CD14-positive monocyte (primary cell): ENCODE data around the genes CXCR2 and USP37.

GRCh38 chr2:217855018-217855678 is 147.6 kb downstream of the TNS1 start:
- CAGE, long polyA plus RNA, result no peak

DNA sequence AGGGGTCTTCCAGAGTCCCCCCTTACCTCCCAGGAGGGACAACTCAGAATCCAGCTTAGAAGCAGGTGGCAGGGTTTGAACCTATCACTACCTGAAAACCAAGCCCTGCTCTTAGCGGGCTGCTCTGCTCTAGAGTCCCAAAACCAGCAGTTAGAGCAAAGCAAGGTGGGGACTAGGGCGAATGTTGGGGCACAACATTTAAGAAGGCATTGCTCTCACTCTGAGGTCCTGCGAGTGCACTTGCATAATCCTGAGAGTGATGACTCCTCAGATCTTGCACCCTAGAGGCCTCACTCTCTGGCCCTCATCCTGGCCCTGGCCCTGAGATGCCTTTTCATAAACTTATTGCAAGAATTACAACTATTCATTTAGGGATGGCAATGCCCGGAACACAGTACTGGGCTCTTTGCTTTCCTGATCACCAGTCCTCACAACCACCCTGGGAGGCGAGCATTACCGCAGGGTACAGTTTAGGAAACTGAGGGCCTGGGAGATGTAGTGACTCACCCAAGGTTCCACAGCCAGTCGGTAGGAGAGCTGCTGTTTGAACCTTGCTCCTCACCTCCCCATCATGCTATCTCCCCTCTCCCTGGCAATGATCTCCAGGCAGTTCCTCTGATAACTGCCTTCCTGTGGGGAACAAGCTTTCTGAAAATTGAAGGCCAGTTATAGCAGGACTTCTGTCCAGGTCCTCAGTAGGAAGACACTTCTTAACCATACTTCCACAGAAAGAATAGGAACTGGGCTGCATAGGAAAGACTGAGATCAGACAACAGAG is 91.4 kb downstream of the TNS1 start:
- CAGE, long polyA plus RNA, result no peak

DNA sequence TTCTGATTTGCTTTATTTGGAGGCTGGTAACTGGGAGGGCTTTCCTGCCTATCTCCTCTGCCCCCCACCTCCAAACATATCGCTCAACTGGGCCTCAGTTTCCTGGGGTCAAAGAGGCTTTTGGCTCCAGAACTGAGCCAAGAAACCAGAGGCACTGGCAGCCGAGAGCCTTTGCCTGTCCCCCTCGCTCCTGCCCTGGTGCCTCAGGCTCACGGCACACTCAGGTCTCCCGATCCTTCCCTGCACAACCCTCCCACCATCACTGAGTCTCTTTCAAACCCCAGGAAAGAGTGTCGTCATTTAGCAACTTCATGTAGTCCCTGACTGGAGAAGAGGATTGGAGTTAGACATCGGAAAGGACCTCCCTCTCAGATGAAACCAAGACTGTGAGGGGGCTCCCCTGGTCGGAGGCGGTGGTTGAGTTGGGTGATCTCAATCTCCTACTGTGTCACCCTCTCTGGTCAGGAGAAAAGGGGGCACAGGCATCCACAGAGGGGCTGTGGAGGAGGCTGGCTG is 62.5 kb downstream of the TNS1 start:
- CAGE, long polyA plus RNA, result no peak

DNA sequence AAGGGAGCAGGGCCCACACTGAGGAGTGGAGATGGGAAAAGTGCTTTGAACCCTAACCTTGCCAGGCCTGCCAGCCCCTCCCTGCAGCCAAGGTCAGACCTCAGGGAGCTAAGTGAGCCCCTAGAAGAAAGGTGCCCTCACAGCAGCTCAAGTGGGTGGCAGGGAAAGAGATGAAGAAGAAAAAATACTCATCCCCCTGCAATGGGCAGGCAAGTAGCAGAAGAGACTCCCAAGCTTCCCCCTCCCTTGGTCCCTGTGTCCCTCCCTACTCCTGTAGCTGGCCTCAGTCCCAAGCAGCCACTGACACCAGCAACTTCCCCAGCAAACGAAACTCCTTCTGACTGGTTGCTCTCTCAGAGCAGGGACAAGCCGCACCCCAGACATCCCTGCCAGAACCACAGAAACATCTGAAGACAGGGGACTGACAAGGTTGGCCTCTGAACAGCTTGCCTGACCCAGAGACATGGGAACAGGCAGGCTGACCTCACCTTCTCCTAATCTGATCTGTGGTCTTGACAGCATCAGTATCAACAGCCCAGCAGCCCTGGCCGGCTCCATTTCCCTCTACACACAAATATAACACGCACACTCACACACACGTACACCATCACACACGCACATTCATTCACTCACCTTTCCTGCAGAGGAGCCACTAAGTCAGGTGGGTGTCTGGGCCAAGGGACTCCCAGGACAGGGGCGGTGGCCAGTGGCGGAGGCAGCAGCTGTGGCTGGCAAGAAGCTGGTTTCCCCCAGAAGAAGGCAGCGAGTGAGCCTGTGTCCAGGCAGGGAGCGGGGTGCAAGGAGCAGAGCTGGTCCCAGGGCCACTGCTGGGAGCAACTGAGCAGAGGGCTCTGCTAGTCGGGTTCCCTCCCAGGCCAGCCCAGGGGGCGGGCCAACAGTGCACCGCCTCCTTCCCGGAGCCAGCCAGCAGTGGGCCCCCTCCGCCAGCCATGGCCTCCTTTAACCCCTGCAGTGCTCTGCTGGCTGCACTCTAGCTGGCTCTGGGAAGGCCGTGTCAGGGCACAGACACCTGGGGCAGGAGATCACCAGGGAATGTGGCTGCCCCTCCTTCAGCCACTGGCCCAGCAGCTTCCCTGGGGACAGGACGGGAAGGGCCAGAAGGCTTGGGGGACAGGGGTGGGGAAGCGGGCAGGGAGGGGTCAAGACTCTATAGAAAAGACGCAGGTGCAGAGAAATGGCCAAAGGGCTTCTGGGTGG is 59.2 kb downstream of the TNS1 start:
- CAGE, long polyA plus RNA, result no peak

- CAGE, long polyA plus RNA, result no peak
Measured at GRCh38 chr2:217956848-217957666, 45.7 kb downstream of the TNS1 start.

DNA sequence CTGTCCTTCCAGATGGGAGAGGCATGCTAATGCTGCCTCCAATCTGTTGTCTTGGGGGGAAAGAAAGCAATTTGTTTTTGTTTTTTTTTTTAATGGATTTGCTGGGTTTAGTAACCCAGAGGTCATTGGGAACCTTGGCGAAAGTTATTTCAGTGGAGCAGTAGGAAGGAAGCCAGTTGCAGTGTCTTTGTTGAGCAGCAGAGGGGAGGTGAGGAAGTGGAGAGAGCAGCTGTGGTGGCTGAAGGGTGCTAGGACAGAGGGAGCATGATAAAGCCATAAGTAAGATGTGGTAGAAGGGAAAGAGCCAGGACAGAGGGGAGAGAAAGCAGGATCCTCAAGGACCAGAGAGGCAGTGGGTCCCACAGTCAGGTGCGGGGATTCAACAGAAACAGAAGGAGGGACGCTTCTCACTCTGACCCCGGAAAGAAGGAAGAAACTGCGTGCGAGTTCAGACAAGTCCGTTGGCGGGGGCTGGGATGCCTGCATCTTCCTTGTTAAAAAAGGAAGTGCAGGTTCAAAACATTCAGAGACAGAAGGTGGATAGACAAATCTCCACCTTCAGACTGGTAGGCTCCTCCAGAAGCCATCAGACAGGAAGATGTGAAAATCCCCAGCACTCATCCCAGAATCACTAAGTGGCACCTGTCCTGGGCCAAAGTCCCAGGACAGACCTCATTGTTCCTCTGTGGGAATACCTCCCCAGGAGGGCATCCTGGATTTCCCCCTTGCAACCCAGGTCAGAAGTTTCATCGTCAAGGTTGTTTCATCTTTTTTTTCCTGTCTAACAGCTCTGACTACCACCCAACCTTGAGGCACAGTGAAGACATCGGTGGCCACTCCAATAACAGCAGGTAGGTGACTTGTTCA is at the start of gene CXCR2:
Gene CXCR2, plus strand, starts transcription at position 526 of the 867 bp plus-strand sequence.
- CAGE, long polyA plus RNA, result start-site peak on the plus strand centred at position 218 of the sequence, 22 bp wide, 133 and 183 reads in 2 replicates; start-site peak on the plus strand centred at position 543 of the sequence, 74 bp wide, 299 and 240 reads in 2 replicates

- CAGE, long polyA plus RNA, result no peak
Measured at GRCh38 chr2:218216725-218216887, 383 bp upstream of the ARPC2 start.

DNA sequence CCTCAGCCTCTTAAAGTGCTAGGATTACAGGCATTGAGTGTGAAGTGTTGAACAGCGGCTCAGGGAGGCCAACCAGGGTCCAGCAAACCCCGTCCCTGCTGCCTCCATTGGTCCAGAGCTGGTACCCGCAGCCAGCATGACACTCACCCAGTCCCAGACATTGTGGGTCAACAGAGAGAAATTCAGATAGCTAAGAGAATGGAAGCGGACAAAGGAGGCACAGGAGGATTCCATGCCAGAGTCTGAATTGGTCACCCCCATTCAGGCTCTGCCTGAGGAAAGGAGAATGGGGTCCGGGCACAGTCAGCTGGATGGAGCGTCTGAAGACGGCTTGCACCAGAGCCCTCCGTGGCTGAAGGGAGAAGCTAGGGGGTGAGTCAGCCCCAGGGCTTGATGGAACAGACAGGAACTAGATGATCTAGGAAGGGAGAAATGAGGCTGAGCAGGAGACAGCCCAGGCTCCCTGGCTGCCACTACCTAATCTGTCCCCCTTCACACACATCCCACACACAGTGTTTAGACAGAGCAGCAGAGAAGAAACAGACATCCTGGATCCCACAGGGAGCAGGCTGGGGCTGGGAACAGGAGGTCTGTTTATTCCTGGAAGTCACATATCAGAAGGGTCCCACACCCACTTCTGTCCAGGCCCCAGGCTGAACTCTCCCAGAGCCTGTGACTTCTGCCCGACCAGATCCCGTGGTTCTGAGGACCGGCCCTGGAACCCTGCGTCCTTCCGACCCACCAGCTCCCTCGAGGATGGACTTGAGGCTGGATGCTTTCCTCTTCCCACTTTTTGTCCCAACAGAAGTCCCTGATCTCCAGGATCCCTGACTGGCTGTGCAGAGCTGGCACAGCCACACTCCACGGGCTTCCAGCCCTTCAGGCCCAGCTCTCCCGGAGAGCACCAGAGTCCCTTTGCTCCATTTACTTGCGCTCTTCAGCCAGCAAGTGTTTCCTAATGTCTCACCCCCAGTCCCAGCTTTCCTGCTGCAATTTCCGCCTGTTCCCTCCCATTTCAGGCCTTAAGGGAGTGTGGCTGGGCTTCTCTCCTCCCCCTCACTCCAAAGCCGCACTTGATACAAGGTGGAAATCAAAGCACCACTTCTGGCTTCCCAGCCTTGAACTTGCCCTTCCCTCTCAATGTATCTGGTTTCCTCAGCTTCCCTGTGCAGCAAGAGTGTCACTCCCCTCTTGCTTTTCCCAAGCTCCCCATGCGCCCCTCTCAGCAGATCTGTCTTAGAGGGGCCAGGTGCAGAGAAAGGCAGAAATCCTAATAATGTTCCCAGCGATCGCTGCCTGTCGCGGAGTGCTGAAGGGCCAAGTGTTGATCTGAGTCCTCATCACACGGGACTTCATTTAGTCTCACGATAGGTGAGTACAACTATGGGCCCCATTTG is 1.5 kb upstream of the GPBAR1 start:
- CAGE, long polyA plus RNA, result no peak

GRCh38 chr2:218278173-218278543 is 7.8 kb downstream of the PNKD start:
- CAGE, long polyA plus RNA, result no peak

GRCh38 chr2:218285220-218285895 is 6.9 kb downstream of the TMBIM1 start:
- CAGE, long polyA plus RNA, result no peak

- CAGE, long polyA plus RNA, result no peak
Measured at GRCh38 chr2:218311280-218311783, 19.0 kb upstream of the TMBIM1 start.

DNA sequence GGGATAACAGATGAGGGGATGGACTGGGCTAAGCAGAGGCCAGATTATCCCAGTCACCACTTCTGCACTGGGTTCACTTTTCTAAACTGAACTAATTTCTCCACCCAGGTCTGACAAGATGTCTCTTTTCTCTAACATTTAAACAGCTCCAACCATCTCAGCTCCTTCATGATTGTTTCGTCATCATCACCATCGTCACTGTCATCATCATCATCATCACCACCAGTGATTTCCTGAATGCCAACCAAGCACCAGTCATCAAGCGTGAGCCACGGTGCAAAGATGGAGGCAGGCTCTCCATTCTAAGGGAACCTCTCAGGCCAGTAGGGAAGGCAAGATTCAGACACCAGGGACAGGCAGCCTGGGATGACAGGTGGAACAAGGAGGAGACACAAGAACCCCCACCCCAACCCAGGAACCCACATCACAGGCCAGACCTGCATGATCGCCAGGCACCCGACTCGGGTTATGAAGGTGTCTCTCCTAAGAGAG is 25.6 kb upstream of the TMBIM1 start:
- CAGE, long polyA plus RNA, result no peak

- CAGE, long polyA plus RNA, result no peak
Measured at GRCh38 chr2:218322809-218323651, 30.7 kb upstream of the TMBIM1 start.

- CAGE, long polyA plus RNA, result start-site peak on the minus strand at chr2:218394929-218395009, 39 and 53 reads in 2 replicates
Measured at GRCh38 chr2:218394755-218395180, 4.9 kb upstream of the CTDSP1 start.

- CAGE, long polyA plus RNA, result no peak
Measured at GRCh38 chr2:218400828-218401661, 1.4 kb downstream of the CTDSP1 start.

DNA sequence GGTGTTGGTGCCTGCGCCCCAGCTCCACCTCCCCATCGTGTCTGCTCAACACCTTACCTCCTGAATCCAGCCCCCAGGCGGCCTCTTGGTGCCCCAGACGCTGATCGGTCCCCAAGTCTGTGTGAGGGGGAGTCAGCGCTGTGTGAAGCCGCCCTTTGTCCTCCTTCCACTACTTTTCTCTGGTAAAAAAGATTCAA is 7.0 kb downstream of the CTDSP1 start:
- CAGE, long polyA plus RNA, result no peak

DNA sequence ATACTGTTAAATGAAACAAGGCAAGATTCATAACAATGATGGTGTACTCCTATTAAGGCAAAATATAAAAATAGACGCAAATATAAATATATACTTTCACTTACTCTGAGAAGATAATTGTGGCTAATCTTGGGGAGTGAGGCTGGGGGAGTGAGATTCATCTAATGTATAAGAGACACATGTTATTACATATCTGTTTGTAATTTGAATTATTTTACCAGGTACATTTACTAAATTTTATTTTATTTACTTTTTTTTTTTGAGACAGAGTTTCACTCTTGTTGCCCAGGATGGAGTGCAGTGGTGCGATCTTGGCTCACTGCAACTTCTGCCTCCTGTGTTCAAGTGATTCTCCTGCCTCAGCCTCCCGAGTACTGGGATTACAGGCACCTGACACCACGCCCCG is 8.9 kb upstream of the VIL1 start:
- CAGE, long polyA plus RNA, result no peak

DNA sequence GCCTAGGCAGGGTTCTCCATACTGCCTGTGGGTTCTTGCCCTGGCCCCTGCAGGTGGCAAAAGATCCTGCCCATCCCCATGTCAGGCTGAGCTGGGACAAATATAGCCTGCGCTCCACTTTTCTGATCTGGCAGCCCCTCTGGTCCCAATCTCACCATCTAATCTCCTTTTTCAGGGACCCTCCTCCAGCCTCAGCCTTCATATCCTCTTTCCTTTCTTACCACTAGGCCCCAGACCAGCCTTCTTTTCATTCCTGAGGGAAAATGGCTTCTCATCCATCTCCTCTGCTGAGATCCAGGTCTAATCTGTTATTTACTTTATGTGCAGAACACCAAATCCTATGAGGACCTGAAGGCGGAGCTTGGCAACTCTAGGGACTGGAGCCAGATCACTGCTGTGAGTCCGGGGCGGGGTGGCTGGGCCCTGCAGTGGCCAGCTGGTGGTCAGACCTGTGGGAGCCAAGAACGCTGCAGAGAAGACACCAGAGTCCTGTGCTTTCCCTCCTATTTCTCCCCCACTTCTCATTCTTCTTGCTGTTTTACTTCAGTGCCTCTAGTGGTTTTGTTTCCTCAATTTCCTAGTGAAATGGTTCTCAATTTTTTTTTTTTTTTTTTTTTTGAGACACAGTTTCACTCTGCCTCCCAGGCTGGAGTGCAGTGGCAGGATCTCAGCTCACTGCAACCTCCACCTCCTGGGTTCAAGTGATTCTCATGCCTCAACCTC is 19.6 kb downstream of the VIL1 start:
- CAGE, long polyA plus RNA, result no peak

GRCh38 chr2:218476458-218477134 is 57.7 kb downstream of the VIL1 start:
- CAGE, long polyA plus RNA, result no peak

- CAGE, long polyA plus RNA, result no peak
Measured at GRCh38 chr2:218567683-218568398, at the start of gene USP37. Gene USP37, minus strand, starts transcription at chr2:218568351.